Daoy (cell line): Measurements from ENCODE around the gene FOXC1.

DNA sequence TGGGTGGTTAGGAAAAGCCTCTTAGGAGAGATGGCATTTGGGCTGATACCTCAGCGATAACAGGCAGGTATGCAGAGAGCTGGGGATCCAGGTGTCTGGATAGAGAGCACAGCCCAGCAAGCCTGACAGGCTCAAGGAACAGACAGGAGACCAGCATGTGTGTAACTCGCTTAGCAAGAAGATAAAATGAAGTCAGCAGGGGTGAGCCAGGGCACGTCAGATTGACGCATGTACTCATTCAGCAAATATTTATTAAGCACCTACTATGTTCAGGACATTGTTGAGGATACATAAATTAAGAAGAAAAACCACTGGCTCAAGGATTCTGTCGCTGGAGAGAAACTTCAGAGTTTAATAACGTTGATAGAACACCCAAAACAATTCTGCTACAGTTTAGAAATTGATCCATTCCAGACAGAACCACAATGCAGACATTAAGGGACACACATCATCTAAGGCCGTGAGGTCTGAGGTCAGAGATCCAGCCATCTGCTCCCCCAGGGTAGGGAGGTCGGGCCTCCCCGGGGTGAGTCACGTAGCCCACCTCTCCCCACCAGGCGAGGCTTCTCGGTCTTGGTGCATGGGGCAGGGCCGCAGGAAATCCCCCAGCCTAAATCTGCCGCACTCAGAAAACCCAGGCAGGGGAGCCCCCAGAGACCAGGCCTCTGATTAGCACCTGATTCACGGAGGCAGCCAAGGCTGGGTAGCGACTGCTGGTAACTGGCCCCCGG is 947 bp upstream of the DUSP22 start:
- RAMPAGE, long total RNA, result no peak

GRCh38 chr6:317045-317289 is 24.7 kb downstream of the DUSP22 start:
- RAMPAGE, long total RNA, result no peak

DNA sequence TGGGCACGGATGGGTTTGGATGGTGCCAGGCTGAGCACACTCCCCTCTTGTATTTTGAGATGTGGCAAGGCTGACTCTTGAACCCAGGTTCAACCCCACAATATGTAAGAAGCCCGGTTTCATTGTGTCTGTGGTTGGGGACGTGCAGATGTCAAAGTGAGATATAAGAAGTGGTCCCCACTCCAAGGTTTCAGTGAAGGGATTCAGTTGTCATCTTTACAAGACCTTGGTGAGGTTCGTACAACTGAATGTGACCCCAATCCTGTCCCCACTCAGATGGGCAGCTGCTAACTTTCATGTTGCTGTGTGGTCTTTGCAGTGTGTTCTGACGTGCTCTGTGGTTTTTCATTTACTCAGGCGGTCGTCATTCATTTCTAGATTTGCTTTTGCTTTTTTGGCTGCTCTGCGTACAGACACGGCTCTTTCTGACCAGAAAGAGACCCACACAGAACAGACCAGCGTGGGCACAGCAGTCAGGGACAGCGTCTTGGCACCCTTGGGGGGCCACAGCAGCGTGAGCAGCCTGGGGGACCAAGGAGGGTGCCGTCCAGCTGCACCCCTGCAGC is 49.6 kb upstream of the IRF4 start:
- RAMPAGE, long total RNA, result no peak

DNA sequence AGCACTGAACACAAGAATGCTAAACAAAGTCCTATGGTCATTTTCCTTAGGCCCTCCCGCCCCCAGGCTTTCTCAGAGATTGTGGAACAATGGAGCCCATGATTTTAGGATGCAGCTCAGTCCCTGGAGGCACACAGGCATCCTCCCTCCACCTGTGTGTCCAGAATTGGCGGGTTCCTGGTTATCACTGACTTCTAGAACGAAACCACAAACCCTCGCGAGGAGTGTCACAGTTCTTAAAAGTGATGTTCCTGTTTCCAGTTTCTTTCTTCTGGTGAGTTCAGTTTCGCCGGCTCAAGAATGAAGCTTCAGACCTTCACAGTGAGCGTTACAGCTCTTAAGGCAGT is 43.0 kb downstream of the IRF4 start:
- RAMPAGE, long total RNA, result no peak

DNA sequence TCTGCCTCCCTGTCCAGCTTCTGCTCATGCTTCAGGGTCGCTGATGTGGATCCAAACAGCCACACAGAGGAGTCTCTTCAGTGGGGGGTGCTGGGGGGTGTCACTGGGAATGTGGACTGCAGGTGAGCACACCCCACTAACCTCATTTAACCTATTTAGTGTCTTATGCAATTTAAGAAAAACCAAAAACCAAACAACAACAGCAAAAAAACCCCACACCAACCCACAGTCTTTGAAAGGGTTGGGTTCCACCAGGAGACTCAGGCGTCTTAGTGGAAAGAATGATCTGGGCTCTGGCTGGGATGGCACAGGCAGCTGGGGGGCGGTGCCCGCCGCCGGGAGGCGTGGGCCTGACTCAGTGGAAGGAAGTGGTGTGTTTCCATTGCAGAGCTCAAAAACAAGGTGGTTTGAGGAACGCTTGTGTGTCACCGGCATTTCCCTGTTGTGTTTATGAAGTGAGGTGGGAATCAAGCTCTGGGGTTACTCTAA is 55.1 kb downstream of the IRF4 start:
- RAMPAGE, long total RNA, result no peak

- RAMPAGE, long total RNA, result no peak
These were observed 62.7 kb downstream of the IRF4 start for GRCh38 chr6:454270-454558.

- RAMPAGE, long total RNA, result no peak
These were observed 74.5 kb downstream of the HUS1B start for GRCh38 chr6:582385-582817.

GRCh38 chr6:707508-708105 is 14.7 kb upstream of the EXOC2 start:
- RAMPAGE, long total RNA, result no peak

DNA sequence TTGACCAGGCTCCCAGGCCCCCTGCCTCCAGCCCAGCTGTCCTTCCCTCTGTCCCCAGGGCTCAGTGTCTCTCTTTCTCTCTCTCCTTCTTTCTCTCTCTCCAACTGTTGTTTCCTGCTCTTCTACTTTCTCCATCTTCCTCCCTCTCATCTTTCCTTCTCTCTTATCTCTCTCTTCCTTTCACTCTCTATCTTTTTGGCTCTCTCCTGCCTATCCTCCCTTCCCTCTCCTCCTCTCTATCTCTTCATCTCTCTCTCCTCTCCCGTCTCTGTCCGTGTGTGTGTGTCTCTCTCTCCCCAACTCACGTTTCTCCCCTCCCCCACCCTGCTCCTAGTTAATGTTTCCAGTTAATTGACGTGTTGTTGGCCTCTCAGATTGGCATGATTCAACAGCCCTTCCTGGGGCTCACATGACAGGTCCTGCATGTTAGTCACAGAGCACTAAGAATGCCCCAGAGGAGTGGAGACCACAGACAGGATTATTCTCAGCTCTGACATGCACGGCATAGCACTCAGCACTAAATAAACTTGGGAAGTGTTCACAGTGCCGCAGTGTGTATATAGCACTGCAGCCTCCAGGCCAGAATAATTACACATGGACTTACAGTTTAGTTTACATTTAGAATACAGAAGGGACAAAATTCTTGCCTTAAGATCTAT is 180.3 kb upstream of the FOXQ1 start:
- RAMPAGE, long total RNA, result no peak

DNA sequence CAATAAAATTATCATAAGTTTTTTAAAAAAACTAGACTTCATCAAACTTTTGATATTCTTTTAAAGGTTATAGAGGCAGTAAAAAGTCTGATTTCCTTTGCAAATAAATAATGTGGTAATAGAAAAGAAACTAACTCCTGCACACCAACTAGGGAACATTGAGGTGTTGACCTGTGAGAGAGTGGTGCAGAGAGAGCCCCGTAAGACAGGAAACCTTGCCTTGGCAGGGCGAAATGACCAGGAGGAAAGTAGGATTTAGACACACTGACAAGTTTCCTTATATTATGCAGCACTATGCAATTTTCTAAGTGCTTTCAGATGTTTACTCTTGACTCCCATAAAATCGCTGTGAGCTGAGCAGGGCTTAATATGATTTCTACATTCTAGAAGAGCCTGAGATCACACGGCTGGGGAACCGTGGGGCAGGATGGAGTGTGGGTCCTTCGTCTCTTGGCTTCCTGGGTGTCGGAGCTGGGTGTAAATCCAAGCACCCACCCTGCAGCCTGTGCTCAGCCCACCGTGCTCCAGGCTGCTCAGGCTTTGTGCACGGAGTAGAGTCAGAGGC is 61.3 kb upstream of the FOXQ1 start:
- RAMPAGE, long total RNA, result no peak

- RAMPAGE, long total RNA, result no peak
These were observed 22.8 kb downstream of the FOXQ1 start for GRCh38 chr6:1334525-1335310.

GRCh38 chr6:1468243-1468560 is 78.8 kb downstream of the FOXF2 start:
- RAMPAGE, long total RNA, result no peak

- RAMPAGE, long total RNA, result no peak
These were observed 15.4 kb upstream of the FOXC1 start for GRCh38 chr6:1594229-1594816.

GRCh38 chr6:1609635-1610748 is at the start of gene FOXC1:
FOXC1 (plus strand) TSS chr6:1609915.
- RAMPAGE, long total RNA, result no peak

- RAMPAGE, long total RNA, result no peak
These were observed 5.5 kb downstream of the FOXC1 start for GRCh38 chr6:1615117-1615711.

DNA sequence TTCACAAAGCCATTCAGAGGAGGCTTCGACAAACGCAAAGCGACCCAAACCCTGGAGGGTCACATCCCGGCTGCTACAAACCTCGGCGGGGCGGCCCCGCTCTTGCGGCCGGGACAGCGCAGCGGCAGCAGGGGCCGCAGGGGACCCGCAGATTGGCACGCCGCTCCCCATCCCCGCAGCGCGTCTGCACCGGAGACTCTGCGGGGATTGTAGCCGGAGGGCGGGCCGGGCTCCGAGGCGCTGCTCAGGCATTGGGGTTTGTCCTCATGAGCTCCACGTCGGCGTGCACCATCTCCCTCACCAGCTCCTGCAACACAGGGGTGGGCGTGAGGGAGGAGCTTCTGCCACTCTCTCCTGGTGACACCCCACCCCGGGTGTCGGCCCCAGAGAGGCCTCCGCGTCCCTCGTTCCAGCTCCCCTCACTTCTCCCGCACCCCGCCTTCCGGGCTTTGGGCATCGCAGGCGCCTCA is 14.2 kb downstream of the FOXC1 start:
- RAMPAGE, long total RNA, result no peak

- RAMPAGE, long total RNA, result no peak
These were observed 313.1 kb downstream of the FOXC1 start for GRCh38 chr6:1922615-1923515.

DNA sequence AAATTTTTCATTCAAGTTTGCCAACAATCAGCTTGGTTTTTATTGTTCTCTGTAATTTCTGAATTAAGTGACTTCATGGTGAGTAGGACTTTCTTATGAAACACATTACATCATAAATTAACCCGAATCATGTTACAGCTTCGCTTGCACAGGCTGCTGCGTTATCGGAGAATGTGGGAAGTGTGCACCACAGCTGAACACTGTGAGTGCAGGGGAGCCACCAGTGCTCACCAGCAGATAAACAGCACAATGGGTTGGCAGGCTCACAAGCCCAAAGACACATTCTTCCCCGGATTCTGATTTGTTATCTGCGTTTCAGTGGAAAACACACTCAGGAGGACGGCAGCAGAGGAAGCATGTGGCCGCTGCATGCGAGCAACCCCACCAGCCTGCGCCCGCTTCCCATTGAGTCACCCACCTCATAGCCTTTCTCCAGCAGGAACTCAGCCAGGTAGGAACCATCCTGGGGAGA is 121.1 kb downstream of the GMDS start:
- RAMPAGE, long total RNA, result no peak

GRCh38 chr6:2221847-2222046 is 23.7 kb downstream of the GMDS start:
- RAMPAGE, long total RNA, result no peak

DNA sequence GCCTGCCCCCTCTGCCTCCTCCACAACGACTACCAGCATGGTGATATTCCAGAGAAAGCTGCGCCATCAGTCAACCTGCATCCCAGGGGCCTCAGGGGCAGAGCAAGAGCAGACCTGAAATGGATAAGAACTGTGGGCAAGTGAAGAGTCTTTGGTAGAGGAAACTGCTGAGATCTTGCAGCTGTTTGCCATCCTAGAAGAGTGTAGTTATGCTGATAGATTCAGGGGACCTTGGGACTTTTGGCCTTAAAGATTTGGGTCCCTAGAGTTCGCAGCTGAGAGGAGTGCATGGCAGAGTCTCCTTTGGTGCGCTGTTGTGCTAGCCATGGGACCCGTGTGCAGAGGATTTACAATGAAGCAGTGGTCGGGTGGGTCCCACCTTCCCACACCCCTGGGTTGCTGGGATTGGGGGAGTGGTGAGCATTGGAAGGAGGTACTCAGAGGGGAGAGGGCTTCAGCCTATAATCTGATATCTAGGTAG is 124.6 kb upstream of the GMDS start:
- RAMPAGE, long total RNA, result no peak